Endodermal cell (in vitro differentiated cells): ENCODE data around the genes MLH1 and XYLB.

- PRO-cap = no peak
Measured at GRCh38 chr3:36988370-36989061, 4.4 kb downstream of the EPM2AIP1 start.

DNA sequence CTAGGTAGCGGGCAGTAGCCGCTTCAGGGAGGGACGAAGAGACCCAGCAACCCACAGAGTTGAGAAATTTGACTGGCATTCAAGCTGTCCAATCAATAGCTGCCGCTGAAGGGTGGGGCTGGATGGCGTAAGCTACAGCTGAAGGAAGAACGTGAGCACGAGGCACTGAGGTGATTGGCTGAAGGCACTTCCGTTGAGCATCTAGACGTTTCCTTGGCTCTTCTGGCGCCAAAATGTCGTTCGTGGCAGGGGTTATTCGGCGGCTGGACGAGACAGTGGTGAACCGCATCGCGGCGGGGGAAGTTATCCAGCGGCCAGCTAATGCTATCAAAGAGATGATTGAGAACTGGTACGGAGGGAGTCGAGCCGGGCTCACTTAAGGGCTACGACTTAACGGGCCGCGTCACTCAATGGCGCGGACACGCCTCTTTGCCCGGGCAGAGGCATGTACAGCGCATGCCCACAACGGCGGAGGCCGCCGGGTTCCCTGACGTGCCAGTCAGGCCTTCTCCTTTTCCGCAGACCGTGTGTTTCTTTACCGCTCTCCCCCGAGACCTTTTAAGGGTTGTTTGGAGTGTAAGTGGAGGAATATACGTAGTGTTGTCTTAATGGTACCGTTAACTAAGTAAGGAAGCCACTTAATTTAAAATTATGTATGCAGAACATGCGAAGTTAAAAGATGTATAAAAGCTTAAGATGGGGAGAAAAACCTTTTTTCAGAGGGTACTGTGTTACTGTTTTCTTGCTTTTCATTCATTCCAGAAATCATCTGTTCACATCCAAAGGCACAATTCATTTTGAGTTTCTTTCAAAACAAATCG lies at the start of gene MLH1:
MLH1 (plus strand) TSS at position 204 of the 821 bp plus-strand sequence.
- PRO-cap = bidirectional peak, plus-strand start at position 231 of the sequence, minus-strand start outside the sequence; bidirectional peak, plus-strand start at position 498 of the sequence, minus-strand start at position 351 of the sequence

DNA sequence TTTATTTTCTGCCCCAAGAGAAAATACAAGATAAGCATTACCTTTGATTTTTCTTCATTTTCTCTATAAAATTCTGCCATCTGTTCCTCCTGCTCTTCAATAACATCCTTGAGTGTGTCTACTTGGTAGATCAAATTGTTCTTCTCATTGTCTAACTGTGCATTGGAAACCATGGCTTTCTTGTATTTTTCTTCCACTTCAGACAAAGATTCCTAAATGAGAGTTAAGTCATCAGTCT lies 90.2 kb downstream of the MLH1 start:
- PRO-cap = no peak

DNA sequence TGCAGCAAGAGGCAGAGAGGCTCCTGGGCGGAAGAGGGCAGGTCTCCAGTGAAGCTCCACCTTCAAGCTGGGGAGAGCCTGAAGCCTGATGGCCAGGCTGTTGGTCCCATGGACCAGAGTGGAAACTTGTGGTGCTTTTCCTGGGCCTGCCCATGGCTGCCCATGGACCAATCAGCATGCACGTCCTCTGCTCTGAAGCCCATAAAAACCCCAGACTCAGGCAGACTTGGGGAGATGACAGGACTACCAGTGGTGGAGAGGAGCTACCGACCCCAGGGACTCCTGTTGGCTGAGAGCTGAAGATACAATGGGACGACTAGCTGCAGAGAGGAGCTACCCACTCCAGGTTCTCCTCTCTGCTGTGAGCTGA lies 25.6 kb upstream of the GOLGA4 start:
- PRO-cap = no peak

DNA sequence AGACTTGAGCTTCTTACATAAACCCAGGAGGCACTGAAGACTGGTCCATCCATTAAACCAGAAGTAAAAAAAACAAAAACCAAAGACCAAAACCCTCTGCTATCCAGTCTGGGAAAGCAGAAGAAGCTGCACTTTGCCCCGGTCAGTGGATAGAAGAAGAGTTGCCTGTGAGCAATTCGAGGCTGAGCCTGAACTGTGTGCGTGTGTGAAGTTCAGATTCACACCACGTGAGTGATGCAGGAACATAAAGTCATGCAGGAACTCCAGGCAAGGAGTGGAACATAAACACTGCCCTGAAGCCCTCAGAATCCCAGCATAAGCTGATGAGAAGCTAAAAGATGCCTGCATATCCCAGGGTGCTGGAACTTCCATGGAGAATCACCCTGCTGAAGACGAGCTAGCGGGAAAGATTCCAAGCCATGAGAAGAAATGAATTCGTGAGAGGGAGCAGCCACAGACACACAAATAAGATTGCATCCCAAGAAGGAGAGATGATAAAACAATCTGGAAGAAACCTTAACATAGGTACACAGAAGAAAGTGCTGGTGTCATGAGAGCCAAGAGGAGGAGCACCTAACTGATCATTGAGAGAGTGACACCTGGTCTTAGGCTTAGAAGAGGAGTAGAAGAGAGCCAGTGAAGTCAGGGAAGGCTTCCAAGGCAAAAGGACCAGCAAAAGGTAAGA lies 66.1 kb upstream of the ITGA9 start:
- PRO-cap = no peak

DNA sequence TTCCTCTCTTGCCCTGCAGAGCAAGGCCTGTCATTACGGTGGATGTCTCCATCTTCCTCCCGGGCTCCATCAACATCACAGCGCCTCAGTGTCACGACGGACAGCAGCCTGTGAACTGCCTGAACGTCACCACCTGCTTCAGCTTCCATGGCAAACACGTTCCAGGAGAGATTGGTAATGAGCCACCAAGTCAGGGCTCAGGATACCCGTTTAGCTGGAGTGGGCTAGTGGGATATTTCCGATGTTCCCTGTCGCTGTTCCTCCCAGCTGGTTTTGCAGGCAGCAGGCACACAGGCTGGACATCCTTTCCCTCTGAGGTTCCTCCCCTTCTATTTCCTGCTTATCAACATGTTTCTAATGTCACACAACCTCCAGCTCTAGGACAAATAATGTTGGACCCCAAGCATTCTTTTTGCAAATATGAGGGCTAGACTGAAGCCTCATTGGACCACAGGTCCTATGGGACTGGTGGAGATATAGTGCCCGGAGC lies 81.4 kb downstream of the ITGA9 start:
- PRO-cap = no peak

DNA sequence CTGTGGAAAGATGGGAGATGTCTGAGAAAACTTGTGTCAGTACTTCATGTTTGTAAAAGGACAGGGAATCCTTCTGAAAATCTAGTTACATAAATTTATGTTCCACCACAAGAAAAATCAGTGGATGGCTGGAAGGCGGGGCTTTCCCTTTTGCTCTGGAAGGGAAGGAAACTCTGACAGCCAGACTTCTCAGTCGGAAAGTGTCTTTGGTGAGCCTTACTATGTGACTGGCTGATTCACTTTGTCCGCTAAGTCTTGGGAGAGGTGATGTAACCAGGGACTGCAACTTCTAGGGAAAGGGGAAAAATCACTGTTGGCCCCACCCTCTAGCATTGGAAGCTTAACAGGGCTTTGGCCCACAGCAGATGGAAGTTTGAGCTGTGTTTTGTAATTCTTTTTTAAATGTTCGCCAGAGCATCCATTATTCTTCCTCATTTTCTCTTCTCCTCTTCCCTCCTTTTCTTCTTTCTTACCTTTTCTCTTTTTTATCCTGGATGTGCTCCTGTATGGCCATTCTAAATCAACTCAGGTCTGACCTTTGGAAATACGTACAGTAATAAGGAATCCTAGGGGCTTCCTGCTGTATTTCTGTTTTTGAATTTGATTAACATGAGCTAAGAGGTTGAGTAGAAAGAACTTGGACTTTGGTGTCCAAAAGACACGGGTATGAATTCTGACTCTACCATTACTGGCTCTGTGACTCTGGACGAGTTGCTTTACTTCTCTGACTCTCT lies 128.4 kb downstream of the ITGA9 start:
- PRO-cap = no peak

- PRO-cap = no peak
Measured at GRCh38 chr3:37772970-37773617, 88.6 kb upstream of the CTDSPL start.

DNA sequence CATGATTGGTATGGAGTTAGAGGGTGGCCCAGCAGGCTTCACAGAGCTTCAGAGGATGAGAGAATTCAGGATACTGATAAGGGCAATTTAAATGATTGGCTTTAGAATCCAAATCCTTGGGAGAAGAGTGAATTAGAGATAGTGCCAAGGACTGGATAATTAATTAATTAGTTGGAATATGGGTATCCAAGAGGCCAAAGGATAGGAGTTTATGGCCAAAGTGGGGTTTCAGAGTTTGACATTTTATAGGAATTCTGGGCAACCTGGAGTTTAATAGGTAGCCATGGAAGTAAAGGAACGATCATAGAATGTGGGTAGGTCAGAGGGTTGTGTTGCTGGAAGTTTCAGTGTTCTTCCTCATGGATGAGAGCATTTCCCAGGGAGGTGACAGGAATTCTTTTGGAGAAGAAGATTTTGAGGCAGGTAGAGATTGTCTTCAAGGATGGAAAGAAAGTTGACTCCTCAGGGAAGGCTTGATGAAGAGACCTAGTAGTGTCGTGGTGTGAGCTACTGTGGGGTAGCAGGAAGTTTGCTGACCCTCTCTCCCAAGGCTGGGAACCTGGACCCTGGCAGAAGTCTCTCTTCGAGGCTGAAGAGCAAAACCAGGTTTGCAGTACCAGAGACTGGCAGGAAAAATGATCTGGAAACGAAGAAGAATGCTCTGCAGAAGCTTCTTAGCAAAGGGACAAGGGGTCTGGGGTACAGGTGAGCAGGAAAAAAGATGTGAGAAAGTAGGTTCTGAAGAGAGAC lies 23.5 kb downstream of the CTDSPL start:
- PRO-cap = no peak

GRCh38 chr3:37943550-37944093 lies 47.0 kb upstream of the VILL start:
- PRO-cap = no peak

GRCh38 chr3:37944256-37945339 lies 46.0 kb upstream of the VILL start:
- PRO-cap = no peak

- PRO-cap = no peak
Measured at GRCh38 chr3:37963606-37964009, 27.0 kb upstream of the VILL start.

GRCh38 chr3:37980582-37981366 lies 9.8 kb upstream of the VILL start:
- PRO-cap = no peak

DNA sequence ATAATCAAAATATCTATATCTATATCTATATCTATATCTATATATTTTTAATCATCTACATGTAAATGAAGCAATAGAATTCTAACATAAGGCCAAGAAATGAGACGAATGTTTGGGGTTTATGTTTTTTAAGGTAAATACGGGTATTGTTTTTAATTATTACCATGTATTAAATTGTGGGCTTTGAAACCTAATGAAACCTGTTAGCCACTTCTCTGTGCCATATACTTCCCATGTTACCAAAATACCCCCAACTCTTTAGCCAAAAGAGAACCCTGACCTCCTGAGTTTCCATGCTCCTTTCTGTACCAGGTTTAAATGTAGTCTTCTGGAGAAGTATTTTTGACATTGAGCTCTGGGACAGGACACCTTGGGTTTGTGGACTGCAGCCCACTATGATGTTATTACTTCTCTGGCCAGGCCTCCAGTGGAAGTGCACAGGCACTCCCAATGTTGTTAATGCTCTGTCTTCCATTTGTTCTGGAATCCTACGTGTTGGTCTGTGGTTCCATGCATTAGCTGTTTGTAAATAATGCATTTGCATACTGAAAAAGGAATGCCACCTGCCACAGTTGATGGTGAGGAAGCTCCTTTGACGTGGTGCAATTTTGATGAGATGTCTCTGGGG lies 7.2 kb upstream of the VILL start:
- PRO-cap = no peak

GRCh38 chr3:37991867-37992595 lies 1.4 kb downstream of the VILL start:
- PRO-cap = unidirectional peak, minus-strand start at chr3:37992513

- PRO-cap = no peak
Measured at GRCh38 chr3:38004804-38005687, 14.5 kb downstream of the VILL start.

- PRO-cap = no peak
Measured at GRCh38 chr3:38009603-38010320, 19.2 kb downstream of the VILL start.

- PRO-cap = no peak
Measured at GRCh38 chr3:38038273-38039021, 561 bp upstream of the DLEC1 start.

GRCh38 chr3:38254597-38255368 lies 10.8 kb upstream of the SLC22A13 start:
- PRO-cap = no peak

GRCh38 chr3:38346276-38347115 lies at the start of gene XYLB:
XYLB (plus strand) TSS chr3:38346785.
- PRO-cap = bidirectional peak, plus-strand start at chr3:38346750, minus-strand start at chr3:38346687; bidirectional peak, plus-strand start at chr3:38346928, minus-strand start at chr3:38346839